Esophagus squamous epithelium (tissue), 4 donors: ENCODE results near the genes CCDC179, RCN1, EIF3M, CCDC73 and PRRG4.

- PRO-cap, result no peak
- RAMPAGE, long total RNA, 4 experiments, result no peak in any of the 4 experiments
These were observed 118.9 kb downstream of the DBX1 start for GRCh38 chr11:20041379-20041854.

- PRO-cap, result no peak
- RAMPAGE, long total RNA, 4 experiments, result no peak in any of the 4 experiments
These were observed 116.5 kb upstream of the ANO5 start for GRCh38 chr11:22076219-22076920.

DNA sequence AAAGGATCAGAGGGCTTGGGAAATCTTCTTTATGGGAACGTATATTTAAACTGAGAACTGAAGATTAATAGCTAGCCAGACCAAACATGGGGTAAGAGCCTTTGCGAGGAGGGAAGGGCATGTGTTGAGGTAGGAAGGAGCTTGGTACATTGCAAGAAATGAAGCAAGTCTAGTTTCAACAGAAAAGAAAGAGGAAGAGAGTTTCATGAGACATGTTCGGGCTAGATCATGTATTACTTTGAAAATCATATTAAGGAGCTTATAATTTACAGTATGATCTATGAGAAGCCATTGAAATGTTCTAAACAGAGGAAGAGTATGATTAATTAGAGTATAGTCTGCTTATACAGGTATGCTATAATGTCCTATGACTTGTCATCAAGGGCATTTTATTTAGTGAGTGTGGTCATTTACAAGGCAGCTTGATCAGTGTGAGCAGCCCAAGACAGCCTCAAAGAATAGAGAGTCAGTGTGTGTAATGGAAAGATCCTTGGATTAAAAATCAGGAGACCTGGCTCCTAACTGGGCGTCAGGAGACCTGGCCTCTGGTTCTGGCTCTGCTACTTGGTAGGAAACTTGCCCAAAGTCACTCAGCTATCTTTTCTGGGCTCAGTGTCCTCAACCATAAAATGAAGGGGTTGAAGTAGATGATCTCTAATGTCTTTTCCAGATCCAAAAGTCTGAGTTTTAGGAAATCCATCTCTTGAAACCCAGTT, 10.9 kb downstream of the GAS2 start:
- PRO-cap, result no peak
- RAMPAGE, long total RNA, 4 experiments, result no peak in any of the 4 experiments

DNA sequence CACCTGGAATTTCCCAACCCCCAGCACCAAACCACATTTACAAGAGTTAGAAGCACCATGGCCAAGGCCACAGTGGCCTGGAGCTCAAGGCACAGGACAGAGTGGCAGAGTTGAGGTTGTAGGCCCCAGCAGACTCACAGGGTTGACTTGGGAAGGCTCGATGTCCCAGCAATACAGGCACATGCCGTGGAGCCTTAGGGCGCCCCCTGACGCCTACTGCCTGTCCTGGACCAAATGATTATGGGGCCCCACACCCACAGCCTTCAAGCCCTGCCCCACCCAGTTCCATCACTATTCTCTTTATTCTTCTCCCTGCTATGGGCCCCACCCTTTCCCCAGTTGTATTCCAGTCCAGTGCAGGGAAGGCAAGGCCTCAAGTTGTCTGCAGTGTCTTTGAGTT, at the start of gene CCDC179:
Gene CCDC179 (minus strand): TSS at position 236 of the 400 bp plus-strand sequence.
- PRO-cap, result no peak
- RAMPAGE, long total RNA, 4 experiments, result no peak in any of the 4 experiments

GRCh38 chr11:26597125-26597428, 25.0 kb upstream of the MUC15 start:
- PRO-cap, result no peak
- RAMPAGE, long total RNA, 4 experiments, result no peak in any of the 4 experiments

DNA sequence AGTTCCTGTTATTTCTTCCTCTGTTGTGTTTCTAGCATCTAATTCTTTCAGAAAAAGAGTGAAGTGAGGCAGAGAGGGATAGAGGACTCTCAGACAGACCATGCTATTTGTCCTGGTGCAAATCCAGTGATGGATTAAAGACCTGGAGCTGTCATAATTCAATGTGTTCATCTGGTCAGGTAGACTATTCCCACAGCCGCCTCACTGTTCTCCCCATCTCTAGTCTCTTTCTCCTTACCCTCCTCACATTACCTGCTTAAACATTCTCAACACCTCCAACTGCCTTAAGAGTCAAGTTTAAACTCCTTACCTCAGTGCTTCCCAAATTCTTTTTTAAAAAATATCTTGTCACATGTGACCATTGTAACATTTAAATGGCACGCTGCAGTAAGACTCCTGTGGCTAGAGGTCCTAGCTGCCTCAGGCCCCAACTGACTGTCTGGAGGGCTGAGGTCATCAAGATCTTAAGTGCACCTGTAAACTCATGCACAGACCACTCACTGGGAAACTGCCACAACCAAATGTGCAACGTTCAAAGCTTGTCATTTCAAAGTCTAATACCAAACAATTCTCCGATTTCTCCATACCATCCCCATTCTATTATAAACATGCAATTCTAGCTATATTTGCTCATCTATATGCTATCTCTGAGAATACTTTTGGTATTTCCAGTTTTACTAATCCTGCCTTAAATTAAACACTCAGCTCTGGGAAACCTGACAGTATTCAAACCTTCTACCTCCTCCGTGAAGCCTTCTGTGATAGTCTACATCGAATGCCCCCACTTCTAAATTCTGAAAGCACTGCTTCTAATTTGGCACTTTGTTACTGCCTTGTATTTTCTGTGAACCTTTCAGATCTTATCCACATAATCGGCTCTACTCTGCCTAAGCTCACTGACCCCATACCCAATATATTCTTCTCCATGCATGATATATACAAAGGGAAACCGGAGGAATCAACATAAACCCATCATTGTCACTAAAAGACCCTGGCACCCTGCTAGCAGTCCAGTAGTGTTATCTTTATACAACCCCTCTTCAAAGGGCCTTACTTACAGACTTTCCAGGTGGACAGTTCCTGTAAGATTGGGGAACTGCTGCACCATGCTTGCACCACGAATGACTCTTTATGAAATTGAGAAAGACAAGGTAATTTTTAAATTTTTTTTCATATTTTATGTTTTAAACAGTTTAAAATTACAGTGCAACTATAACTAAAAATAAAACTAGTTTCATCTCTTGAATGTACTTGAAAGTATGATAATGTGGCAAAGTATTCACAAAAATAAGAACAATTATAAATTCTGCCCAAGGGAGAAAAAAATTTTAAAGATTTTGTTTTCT, 16.7 kb upstream of the CCDC34 start:
- PRO-cap, result no peak
- RAMPAGE, long total RNA, 4 experiments, result no peak in any of the 4 experiments

DNA sequence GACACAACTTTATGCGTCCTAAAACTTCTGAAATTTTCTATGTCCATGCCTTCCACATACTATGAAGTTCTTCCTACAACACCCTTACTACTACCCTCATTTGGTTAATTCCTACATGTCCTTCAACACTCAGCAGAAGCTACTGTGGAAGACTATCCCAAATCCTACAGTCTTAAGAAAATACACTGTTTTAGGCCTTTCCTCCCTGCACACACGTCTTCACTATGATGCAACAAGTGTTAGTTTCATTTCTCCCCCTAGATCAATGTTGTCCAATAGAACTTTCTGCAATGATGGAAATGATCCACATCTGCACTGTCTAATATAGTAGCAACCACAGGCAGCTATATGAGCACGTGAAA, 46.7 kb upstream of the CCDC34 start:
- PRO-cap, result no peak
- RAMPAGE, long total RNA, 4 experiments, result no peak in any of the 4 experiments

- PRO-cap, result no peak
- RAMPAGE, long total RNA, 4 experiments, result no peak in any of the 4 experiments
These were observed 17.4 kb downstream of the LGR4 start for GRCh38 chr11:27455141-27455737.

DNA sequence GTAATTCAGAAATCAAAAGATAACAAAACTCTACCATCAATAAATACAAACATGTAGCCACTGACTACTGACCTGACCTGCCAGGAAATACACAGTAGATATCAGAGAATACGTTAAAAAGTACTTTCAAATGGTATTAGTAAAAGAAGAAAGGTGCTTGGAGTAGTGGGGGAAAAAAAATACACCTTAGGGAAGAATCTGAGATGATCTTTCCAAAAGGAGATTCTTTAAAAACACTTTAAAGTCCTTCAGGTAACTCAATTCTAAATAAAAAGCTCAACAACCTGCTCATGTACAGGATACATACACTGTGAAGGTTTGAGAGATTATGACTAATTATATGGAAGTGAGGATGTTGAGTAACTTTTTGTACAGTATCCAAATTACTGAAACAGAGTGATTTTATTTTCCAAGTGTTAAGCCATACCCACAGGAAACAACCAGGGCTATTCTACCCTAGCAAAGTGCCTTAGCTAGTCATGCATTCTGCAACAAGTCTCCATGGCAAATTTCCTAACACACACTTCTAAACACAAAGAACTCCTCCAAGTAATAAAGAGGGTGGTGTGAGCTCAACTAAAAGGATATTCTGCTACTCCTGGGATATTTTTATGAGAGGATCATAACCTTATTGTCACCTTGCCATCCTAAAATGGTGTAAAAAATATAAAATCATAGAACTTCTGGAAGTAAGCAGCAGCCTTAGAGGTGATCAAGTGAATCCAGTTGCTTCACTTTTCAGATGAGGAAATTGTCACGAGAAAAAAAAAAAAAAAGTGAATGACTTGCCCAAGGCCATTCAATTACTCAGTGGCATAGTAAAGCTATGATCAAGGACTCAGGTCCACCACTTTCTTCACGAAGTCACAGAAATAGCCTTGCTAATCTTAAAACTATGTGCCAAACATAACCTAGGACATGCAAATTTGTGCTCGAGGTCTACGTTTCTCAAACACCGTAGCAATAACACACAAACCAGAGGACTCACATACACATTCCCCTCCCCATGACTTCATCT, 4.3 kb downstream of the LGR4 start:
- PRO-cap, result bidirectional peak, plus-strand start at position 449 of the sequence, minus-strand start at position 312 of the sequence; unidirectional peak, plus-strand start at position 821 of the sequence
- RAMPAGE, long total RNA, 4 experiments, result no peak in any of the 4 experiments

- PRO-cap, result no peak
- RAMPAGE, long total RNA, 4 experiments, result no peak in any of the 4 experiments
These were observed 594.0 kb downstream of the METTL15 start for GRCh38 chr11:28701933-28702936.

DNA sequence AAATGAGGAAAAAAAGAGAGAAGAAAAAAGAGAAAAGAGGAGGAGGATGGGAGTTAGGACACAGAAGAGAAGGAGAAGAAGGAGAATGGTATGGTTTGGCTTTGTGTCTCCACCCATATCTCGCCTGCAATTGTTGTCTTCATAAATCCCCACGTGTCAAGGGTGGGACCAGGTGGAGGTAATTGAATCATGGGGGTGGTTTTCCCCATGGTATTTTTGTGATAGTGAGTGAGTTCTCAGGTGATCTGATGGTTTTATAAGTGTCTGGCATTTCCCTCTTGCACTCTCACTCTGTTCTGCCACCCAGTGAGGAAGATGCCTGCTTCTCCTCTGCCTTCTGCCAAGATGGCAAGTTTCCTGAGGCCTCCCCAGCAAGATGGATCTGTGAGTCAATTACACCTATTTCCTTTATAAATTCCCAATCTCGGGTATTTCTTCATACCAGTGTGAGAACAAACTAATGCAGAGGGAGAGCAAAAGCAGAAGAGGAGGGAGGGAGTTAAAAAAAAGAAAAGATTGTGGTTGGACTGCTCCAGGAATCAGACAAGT, 856.9 kb downstream of the KCNA4 start:
- PRO-cap, result no peak
- RAMPAGE, long total RNA, 4 experiments, result no peak in any of the 4 experiments

DNA sequence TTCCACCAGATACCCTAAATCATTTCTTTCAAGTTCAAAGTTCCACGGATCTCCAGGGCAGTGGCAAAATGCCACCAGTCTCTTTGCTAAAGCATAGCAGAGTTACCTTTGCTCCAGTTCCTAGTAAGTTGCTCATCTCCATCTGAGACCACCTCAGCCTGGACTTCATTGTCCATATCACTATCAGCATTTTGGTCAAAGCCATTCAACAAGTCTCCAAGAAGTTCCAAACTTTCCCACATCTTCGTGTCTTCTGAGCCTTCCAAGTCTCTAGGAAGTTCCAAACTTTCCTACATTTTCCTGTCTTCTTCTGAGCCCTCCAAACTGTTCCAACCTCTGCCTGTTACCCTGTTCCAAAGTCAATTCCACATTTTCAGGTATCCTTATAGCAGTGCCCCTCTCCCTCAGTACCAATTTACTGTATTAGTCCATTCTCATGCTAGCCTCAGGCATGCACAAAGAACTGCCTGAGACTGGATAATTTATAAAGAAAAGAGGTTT, 14.4 kb downstream of the IMMP1L start:
- PRO-cap, result no peak
- RAMPAGE, long total RNA, 4 experiments, result no peak in any of the 4 experiments

GRCh38 chr11:31812769-31813862, 2.0 kb upstream of the PAX6 start:
- PRO-cap, result no peak
- RAMPAGE, long total RNA, 4 experiments, result no peak in any of the 4 experiments

DNA sequence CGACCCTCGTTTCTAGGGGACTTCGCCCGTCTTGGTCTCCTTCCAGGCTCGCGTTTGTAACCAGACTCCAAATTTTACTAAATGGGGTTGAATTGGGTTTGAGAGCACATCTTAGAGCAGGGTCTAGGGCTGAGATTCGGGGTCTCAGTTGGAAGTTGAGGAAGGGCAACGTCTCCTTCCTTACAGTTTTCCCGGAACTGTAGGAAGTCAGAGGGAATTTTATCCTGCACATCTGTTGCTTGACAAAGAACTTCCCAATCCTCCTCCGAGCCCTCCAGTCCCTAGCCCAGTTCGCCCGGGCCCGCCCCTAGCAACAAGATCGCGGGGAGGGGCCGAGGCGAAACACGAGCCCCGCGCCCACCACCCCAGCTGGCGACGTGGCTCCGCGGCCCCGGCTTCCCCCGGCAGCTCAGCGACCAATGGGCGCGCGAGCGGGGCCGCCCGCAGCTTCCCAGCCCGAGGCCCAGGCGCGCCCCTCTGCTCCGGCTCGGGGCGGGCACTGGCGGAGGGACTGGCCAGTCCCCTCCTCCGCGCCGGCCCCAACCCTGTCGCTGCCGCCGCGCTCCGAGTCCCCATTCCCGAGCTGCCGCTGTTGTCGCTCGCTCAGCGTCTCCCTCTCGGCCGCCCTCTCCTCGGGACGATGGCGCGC, at the start of gene RCN1:
Gene RCN1 (plus strand): TSS at position 518 of the 649 bp plus-strand sequence.
- PRO-cap, result bidirectional peak, plus-strand start at position 368 of the sequence, minus-strand start at position 256 of the sequence; bidirectional peak, plus-strand start at position 518 of the sequence, minus-strand start at position 465 of the sequence
- RAMPAGE, long total RNA, 4 experiments, result no peak in any of the 4 experiments

GRCh38 chr11:32290557-32291363, 144.6 kb downstream of the WT1 start:
- PRO-cap, result no peak
- RAMPAGE, long total RNA, 4 experiments, result no peak in any of the 4 experiments

DNA sequence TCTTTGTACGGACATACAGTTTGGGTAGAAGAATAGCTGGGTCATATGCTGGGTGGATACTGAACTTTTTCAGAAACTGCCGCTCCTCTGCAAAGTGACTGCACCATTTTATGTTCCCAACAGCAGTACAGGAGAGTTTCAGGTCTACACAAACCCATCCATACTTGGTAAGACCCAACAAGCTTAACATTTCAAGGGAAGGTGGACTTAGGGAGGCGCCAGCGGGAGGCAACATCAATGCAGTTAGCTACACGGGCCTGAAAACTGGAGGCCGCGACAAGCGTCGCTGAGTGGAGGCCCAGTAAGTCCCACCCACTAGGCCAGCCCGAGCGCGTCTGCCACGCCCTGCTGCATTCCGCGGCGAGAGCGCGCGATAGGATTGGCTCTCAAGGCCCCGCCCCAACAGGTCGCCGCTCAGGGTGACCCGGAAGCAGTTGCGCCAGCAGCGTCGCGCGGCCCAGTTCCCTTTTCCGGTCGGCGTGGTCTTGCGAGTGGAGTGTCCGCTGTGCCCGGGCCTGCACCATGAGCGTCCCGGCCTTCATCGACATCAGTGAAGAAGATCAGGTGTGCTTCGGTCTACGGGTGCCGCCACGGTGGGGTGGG, at the start of gene EIF3M:
Gene EIF3M (plus strand): TSS at position 466 of the 603 bp plus-strand sequence.
- PRO-cap, result bidirectional peak, plus-strand start at position 467 of the sequence, minus-strand start at position 266 of the sequence
- RAMPAGE, long total RNA, 4 experiments, result start-site peak on the plus strand in 4 of 4 experiments, centred at positions 474 to 497 of the sequence, 652 to 5,180 reads per replicate

GRCh38 chr11:32611034-32611472, 27.4 kb downstream of the EIF3M start:
- PRO-cap, result no peak
- RAMPAGE, long total RNA, 4 experiments, result no peak in any of the 4 experiments

GRCh38 chr11:32794270-32794779, at the start of gene CCDC73:
Gene CCDC73, minus strand, starts transcription at chr11:32794662.
- PRO-cap, result no peak
- RAMPAGE, long total RNA, 4 experiments, result no peak in any of the 4 experiments

DNA sequence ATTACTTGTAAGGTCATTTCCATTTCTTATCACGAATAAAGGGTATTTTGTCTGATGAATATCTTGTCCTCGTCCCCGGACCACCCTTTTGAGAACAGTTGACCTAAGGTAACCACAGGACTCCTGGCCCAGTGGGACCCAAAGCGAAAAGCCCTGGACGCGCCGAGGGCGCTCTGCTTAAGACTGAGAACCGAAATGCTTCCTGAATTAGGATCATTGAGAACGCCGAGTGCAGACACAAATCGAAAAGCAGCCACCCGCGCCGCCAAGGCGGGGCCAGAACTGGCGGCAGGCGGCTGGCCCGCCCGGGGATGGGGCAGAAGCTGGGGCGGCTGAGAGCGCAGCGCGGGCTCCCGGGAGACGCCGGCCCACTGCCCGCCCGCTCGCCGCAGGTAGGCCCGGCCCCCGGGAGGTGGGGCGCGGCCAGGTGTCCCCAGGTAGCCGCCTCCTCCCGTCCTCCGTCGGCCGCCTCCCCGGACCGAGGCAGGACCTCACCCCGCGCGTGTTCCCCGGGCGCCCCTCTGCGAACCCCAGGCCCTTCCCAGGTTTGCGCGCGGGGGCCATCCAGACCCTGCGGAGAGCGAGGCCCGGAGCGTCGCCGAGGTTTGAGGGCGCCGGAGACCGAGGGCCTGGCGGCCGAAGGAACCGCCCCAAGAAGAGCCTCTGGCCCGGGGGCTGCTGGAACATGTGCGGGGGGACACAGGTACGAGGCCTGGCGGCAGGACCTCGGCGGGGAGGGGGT, at the start of gene PRRG4:
Gene PRRG4 (plus strand): TSS at position 457 of the 742 bp plus-strand sequence.
- PRO-cap, result bidirectional peak, plus-strand start at position 319 of the sequence, minus-strand start at position 284 of the sequence
- RAMPAGE, long total RNA, 4 experiments, result start-site peak on the plus strand in 4 of 4 experiments, centred at positions 446 to 455 of the sequence, 706 to 3,190 reads per replicate

DNA sequence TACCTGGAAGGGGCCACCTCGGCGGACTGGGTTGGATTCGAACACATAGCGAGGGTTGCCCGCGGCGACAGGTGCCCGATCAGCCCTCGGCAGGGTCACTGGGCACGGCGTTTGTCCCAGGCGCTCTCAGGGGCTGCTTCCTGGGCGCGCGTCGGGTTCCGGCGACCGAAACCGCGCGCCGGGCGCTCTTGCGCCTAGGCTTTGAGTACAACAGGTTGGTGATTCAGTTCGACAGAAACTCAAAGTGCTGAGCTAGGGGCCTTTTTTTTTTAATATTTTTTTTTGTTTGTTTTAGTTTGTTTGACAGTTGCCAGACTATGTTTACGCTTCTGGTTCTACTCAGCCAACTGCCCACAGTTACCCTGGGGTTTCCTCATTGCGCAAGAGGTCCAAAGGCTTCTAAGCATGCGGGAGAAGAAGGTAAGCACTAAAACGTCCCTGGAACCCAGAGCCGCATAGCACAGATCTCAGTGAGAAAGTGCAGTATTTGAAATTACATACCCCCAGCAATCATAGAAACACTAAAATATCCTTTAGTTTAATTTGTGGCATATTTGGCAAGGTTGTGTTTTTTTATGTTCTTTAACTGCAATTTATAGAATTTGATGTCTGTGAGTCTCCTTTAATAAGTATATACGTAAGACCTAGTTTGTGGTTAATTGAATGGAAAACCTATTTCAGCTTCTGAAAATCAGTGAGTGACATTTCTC, 641 bp downstream of the PRRG4 start:
- PRO-cap, result bidirectional peak, plus-strand start at position 430 of the sequence, minus-strand start at position 203 of the sequence
- RAMPAGE, long total RNA, 4 experiments, result start-site peak on the minus strand in 3 of 4 experiments, centred at positions 149 to 194 of the sequence, 6 to 26 reads per replicate